Skeletal muscle cell (primary cell): ENCODE measurements around the genes UBTF and ARHGAP27.

GRCh38 chr17:44219342-44220285 is at the start of gene UBTF:
UBTF (minus strand) TSS chr17:44219675.
- RRBS = 1% methylated on average over 64 of the region's 128 CpGs

GRCh38 chr17:44250846-44251383 is 17.0 kb downstream of the SLC4A1 start:
- RRBS = no CpG with 5 or more reads among the region's 20 CpGs

DNA sequence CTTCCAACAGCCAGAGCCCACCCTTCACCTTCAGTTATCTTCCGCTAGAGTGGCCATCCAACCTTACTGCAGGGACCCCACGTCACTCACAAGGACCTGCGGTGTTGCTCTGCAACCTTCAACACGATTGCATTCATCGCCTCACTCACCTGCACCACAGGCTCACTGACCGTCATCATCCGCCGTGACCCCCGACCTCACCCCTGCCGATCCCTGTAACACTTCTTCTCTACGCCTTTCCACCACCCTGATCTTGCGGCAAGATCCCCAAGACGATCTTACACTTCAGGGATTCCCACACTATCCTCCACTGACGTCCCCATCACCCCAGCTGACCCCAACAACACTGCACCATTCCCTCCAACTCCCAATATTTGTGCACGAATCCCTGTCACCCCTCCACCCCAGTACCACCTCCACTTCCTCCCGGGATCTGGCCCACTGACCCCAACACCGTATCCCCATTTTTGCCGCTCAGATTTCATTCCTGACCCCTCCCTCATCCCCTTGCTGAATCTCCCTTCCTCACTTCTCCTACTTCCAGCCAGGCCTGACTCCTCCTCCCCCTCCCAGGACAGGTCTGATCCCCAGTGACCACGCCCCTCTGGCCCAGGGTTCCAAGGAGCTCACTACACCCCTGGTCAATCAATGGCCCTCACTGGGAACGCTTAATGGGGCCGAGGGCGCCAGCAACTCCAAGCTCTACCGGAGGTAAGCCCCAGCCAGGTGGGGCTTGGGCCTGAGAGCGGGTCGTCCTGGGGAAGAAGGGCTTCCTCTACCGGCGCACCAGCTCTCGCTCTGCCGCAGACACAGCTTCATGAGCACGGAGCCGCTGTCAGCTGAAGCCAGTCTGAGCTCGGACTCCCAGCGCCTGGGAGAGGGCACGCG is 7.7 kb downstream of the RUNDC3A start:
- RRBS = 5% methylated on average over 4 of the region's 35 CpGs

- RRBS = 25% methylated on average over 1 of the region's 9 CpGs
Observed at GRCh38 chr17:44353116-44353561, 8.0 kb downstream of the GRN start.

- RRBS = 96% methylated on average over 7 of the region's 24 CpGs
Observed at GRCh38 chr17:44398957-44399347, 9.5 kb upstream of the ITGA2B start.

DNA sequence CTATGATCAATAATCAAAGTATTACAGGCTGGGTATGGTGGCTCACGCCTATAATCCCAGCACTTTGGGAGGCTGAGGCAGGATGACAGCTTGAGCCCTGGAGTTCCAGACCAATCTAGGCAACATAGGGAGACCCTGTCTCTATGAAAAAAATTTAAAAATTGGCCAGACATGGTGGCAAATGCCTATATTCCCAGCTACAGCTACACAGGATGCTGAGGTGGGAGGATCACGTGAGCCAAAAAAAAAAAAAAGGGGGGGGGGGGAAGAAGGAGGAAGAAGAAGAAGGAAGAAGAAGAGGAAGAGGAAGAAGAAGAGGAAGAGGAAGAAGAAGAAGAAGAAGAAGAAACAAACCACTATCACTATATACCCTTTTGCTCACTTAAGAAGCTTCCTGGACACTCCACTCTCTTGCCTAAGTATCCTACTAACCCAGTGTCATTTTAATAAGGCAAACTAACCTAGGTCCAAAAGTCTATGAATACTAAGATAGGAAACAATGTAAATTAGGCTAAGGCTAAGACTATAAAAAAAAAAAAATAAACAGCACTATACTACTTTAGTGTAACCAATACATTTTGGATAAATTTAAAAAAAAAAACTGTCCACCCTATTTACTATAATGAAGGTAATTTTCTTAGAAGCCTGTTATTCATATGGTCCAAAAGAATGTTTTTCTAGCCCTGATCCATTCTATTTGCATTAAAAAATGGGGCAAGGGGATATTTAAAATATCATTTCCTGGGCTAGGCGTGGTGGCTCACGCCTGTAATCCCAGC is 54.8 kb downstream of the GPATCH8 start:
- RRBS = no CpG with 5 or more reads among the region's 4 CpGs

GRCh38 chr17:44461748-44461947 is 41.6 kb downstream of the GPATCH8 start:
- RRBS = no CpG with 5 or more reads among the region's 2 CpGs

DNA sequence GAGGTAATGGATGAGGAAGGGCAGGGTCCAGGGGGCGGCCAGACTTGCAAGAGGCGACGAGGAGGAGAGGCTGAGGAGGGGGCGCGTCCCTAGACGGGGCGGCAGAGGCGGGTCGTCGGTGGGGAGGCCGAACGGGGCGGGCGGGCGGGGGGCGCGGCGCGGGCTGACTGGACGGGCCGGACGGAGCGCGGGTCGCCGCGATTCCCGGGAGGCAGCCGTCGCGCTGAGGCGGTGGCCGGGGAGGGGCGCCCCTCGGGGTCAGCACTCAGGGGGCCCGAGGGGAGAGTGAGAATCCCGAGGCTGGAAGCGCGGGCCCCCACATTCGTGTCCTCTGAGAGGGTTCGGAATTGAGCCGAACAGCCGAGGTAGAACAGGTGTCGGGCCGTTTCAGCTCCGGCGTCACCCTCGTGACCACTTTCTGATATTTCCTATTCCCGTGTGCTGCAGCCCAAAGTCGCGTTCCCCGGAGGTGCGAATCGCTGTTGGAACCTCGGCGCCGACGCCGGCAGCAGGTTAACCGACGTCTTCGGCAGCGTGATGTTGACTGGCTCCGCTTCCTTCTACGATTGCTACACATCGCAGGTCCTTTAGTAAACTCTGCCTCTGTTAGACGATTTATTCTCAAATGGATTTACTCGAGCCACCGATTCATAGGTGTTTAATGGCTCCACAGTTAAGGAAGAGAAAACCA is 557 bp downstream of the MEIOC start:
- RRBS = 9% methylated on average over 14 of the region's 69 CpGs

- RRBS = 6% methylated on average over 31 of the region's 57 CpGs
Observed at GRCh38 chr17:44759130-44760039, 597 bp downstream of the ADAM11 start.

DNA sequence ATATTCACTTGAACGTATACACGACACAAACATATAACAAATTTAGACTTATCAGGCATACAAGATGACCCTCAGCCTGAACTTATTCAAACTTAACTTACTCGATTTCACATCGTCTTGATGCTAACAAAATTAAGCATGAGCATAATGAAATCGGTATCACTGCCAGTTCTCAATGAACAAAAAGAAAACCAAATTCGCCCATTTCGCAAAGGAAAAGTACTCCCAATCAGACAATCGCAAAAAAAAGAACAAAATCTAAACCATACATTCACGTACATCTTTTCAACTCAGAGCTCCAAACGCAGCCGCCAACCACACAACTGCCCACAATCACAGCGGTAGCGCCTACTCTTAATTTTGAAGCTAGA is 1.1 kb downstream of the GJC1 start:
- RRBS = no CpG with 5 or more reads among the region's 13 CpGs

GRCh38 chr17:44983442-44983934 is 15.4 kb upstream of the C1QL1 start:
- RRBS = no CpG with 5 or more reads among the region's 5 CpGs

GRCh38 chr17:44988131-44988790 is 20.2 kb upstream of the C1QL1 start:
- RRBS = no CpG with 5 or more reads among the region's 28 CpGs

- RRBS = no CpG with 5 or more reads among the region's 15 CpGs
Observed at GRCh38 chr17:45135973-45136446, 523 bp downstream of the ACBD4 start.

DNA sequence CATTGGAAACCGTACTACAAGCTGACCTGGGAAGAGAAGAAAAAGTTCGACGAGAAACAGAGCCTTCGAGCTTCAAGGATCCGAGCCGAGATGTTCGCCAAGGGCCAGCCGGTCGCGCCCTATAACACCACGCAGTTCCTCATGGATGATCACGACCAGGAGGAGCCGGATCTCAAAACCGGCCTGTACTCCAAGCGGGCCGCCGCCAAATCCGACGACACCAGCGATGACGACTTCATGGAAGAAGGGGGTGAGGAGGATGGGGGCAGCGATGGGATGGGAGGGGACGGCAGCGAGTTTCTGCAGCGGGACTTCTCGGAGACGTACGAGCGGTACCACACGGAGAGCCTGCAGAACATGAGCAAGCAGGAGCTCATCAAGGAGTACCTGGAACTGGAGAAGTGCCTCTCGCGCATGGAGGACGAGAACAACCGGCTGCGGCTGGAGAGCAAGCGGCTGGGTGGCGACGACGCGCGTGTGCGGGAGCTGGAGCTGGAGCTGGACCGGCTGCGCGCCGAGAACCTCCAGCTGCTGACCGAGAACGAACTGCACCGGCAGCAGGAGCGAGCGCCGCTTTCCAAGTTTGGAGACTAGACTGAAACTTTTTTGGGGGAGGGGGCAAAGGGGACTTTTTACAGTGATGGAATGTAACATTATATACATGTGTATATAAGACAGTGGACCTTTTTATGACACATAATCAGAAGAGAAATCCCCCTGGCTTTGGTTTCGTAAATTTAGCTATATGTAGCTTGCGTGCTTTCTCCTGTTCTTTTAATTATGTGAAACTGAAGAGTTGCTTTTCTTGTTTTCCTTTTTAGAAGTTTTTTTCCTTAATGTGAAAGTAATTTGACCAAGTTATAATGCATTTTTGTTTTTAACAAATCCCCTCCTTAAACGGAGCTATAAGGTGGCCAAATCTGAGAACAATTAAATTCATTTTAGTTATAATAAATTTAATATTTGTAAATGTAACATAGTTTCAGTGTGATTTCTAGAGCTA is 1.7 kb downstream of the HEXIM1 start:
- RRBS = 1% methylated on average over 21 of the region's 55 CpGs

DNA sequence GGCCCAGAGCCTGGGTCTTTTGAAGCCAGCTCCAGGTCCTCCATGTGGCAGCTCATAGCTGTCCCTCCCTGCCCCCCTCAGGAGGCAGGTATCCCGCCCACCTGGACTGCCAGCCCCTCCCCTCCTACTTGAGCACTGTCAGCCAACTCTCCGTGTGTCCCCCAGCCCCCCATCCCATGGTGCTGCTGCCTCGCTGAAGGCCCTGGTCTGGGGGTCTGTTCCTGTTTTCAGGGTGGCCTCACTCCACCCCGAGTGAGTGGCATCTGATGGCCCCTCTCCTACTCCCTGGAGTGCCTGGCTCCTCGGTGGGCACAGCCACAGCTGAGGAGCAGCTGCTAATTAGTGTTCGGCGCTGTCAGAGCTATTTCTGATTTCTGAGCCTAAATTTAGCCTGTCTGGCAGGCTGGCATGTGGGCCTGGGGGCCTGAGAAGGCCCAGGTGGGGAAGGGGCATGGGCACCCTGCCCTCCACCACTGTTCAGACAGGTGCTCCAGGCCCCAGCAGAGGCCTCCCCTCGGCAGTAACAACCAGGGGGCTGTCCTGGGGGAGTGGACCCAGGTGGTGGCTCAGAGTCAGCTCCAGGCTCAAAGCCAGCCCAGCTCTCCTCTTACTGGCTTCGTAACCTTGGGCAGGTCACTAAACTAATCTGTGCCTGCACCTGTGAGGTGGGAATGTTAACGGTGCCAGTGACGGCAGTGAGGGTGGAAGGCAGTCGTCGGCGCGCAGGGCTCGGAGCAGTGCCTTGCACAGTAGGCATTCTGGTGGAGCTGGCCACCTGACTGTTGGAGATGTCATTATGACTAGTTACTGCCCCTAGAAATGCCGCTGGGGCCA is 6.4 kb downstream of the FMNL1 start:
- RRBS = no CpG with 5 or more reads among the region's 17 CpGs

DNA sequence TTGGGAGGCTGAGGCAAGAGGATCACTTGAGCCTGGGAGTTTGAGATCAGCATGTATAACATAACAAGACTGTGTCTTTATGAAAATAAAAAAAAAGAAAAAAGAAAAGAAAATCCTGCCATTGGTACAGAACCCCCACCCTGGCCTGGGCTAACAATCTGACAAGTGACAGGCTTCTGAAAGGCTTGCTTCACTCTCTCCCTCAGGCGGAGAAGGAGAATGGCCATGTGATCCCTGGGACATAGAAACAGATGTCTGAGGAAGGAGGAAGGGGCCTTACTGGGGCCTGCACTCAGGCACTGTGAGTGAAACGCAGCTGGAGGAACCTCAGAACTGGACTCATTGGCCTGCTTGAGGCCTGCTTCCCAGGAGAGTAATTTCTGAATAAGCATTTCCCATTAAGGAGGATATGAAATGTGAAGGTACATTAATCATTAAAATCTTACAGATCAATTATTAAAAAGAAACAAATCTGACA is 17.5 kb downstream of the MAP3K14 start:
- RRBS = no CpG with 5 or more reads among the region's 2 CpGs

DNA sequence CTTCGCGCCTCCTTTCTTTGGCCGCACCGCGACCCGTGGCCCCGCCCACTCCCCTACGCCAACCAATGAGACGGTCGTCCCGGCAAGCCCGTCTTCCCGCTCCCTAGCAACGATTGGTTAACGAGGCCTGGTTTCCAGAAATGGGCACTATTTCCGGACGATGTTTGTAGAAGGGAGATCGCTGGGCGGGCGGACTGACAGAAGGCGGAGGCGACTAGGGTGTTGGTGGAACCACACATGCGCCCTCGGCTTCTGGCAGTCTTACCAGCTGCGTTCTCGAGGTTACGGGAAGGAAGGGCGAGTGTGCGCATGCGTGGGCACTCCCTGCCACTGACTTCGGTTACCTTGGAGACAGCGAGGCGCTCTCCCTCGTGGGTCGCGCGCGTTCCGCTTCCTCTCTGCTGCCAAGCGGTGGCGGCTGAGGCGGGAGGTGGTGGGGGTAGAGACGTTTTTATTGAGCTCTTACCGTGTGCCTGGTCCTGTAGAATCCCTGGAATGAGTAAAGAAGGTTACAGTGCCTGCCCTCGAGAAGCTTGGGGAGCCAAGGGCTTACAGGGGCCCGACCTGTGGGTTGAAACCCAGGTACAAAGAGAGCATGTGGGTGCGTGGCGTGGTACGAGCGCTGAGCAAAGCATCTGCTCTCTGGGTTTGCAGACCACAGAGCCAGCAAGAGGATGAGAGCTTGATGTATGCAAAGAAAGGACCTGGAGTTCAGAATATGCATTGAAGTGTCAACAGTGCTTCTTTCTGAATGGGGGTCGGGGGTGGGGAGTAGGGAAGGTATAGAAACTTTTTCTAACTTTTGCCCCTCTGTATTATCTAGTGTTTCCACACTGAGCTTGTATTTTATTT is 553 bp upstream of the MAP3K14 start:
- RRBS = 1% methylated on average over 6 of the region's 51 CpGs

- RRBS = 6% methylated on average over 9 of the region's 61 CpGs
Observed at GRCh38 chr17:45432497-45433655, at the start of gene ARHGAP27. ARHGAP27 (minus strand) TSS chr17:45432870.

DNA sequence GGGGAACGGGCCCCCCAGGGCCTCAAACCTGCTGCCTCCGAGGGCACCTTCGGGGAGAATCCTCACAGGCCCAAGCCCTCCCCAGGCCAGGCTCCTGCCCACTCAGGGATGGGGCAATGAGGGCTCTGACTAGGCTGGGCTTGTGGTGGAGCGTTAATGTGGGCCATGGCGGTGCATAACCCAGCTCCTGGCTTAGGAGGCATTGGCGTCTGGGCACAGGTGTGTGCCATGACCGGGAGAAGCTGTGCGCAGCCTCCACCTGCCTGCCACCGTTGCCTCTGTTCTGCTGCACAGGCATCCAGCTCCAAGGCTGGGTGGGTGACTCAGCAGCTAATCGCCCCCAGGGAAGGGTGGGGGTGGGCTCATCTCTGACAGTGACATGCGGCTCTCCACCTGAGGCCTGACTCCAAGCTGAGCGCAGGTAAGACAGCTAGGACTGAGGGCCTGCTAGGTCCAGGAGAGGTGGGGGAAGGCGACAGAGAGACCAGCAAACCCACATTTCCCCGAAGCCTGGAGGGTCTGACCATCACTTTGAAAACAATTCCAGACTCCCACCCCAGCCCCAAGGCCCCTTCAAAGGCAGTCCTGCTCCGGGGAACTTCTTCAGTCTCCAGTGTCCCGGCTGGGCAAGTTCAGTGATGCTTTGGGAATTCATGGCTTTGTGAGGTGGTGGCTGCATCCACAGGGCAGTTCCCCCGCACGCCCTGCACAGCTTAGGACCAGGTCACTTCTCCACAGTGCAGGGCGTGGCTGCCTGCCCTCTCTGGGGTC is 3.6 kb upstream of the ARHGAP27 start:
- RRBS = no CpG with 5 or more reads among the region's 19 CpGs

DNA sequence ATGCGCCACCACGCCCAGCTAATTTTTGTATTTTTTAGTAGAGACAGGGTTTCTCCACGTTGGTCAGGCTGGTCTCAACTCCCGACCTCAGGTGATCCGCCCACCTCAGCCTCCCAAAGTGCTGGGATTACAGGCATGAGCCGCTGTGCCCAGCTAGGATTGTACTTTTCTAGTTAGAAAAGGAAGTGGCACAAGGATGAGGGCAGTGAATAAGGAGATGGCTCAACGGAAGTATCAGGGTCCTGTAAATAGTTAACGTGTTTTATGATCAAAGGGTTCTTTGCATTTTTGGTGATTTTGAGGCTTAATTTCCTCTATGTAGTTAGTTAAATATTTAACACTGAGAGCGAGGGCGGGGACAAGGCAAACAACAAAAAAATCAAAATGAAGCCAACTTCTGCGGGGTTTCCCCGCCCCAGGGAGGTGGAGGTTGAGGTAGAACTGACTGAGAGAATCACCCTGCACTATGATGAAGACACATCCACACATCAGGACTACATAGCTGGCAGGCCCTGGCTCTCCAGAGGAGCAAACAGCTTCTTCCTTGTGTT is 15.3 kb upstream of the ARHGAP27 start:
- RRBS = no CpG with 5 or more reads among the region's 12 CpGs